ENCODE measurements around the gene KATNA1.

DNA sequence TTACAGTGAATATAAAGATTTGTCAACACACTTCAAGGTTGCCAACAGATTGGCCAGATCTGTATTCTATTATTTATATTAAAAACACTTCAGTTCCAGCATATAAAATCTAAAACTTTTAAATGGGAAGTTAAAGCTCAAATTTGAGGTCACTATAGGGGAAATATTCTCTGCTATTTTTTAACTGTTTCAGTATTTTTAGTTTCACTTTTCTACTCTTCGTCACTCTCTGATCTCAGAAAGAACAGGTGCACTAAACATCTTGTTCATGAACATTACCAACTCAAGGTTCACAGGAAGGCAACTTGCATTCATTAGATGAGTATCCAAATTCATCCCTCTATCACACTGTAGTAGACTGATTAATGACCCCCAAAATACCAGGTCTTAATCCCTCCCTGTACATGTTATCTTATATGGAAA, 52.4 kb upstream of the FBXO30 start:
- RRBS = no CpG with 5 or more reads among the region's 1 CpG

DNA sequence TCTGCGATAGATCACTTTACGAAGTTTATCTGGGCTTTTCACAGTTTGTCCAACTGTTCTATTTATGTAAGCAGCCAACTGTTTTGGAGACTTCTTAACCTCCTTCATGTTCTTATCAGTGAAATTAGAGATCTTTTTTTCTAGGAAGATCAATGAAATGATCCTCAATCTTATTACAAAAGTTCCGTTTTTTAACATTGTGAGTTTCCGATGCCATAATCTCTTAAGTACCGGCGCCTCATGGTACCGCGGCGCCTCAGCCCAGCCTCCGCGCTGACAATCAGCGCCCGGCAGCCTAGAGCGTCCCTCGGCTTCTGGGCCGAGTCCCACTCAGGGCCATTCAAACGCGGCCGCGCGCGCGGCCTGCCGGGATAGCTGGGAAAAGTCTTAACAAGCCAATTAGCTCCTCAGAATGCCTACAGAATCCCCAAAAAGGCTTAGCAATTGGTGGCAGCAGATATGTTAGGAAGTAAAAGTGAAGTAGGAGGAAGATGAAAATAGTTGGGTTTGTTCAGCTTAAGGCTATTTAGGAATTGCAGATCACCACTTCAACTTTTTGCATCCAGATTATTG, 204.8 kb downstream of the ADGB start:
- RRBS = no CpG with 5 or more reads among the region's 24 CpGs

DNA sequence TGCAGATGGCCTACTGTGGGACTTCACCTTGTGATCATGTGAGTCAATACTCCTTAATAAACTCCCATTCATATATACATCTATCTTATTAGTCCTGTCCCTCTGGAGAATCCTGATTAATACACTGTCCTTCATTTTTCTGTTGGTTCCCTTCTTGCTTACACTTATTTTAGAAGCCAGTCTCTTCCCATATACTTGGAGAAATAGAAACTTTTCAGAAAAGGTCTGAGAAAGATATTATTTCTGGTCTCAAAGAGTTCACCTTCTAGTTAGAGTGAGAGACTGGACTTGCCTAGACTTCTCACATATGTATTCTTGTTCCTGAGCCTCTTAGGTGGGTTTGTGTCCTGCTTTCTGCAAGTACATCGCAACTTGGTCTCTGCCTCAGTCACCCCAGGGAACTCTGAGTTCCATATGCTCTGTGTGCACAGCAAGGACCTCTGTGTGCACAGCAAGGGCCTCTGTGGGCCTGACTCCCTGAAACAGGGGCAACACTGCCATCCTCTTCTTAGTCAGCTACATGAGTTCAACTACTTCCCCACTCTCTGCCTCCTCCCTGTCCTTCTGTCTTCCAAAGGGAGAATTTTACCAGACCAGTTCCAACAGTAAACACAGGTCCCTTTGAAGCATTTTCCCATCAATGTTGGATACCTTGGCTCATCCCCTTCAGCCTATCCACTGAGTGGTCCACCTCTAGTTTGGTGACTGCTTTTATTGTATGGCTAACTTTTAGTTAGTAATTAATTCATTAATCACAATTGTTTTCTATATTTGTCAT, 256.6 kb downstream of the ADGB start:
- RRBS = no CpG with 5 or more reads among the region's 1 CpG

DNA sequence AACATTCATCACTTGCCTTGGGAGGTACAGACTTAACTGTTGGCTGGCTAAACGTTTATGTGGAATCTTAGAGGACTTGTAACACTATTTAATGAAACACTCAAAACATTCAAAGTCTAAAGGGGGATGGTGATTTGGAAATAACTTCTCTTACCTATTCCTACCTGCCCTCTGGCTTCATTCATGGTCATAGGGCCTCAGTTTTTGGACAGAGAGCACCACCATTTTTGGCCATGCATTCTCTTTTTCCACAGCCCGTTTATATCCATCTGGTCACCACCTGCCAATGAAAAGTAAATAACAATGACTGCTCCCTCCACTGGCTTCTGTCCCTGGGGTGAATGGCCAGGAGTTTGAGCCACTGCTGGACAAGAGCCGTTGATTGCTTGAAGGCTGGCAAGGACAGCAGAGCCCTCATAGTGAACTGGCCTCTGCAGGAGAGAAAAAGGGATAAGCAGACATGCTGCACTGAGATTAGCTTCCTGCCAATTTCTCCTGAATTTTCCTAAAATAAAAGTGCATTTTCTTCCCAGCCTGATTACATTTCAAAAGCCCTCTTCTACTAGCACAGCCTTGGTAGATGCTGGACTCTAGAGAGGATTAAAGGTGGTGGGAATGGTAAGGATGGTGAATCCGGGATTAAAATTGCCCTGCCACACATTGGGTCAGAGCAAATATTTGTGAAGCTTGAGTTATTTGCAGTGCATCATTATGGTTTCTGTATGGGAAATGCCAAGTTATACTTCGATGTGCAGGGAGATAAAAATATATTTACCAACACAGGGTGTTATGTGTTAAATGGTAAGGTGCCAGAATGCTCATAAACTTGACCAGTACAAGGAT, 261.9 kb downstream of the ADGB start:
- RRBS = no CpG with 5 or more reads among the region's 5 CpGs

- RRBS = no CpG with 5 or more reads among the region's 5 CpGs
Measured at GRCh38 chr6:147077197-147077696, 127.0 kb upstream of the STXBP5 start.

- RRBS = no CpG with 5 or more reads among the region's 4 CpGs
Measured at GRCh38 chr6:147207507-147207949, 3.3 kb downstream of the STXBP5 start.

DNA sequence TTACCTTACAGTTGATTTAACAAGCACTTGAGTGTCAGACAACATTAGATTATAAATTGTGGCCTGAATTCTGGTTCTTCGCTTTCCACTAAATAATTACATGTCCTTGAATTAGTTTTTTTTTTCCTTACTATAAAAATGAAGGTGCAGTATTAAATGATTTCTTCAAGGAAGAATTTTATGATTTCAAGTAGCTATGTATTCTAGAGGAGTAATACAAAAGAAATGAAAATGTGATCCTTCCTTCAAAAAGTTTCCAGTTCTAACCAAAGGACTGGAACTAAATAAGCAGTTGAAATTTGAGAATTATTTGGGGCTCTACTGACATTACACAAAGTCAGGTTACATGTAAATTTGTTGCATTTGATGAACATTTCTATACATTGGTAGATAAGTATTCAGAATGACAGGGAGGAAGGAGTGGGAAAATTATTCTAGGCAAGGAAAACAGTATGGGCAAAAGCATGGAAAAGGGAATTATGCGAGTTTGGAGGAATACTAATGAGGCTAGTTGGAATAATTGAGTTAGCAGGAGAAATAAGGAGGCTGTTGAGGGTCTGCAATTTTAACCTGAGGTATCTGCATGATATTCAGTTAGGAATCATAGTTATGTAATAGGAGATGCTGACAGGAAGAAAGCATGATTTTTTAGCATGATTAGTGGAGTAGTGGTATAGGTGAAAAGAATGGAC, 5.3 kb downstream of the STXBP5 start:
- RRBS = no CpG with 5 or more reads among the region's 2 CpGs

DNA sequence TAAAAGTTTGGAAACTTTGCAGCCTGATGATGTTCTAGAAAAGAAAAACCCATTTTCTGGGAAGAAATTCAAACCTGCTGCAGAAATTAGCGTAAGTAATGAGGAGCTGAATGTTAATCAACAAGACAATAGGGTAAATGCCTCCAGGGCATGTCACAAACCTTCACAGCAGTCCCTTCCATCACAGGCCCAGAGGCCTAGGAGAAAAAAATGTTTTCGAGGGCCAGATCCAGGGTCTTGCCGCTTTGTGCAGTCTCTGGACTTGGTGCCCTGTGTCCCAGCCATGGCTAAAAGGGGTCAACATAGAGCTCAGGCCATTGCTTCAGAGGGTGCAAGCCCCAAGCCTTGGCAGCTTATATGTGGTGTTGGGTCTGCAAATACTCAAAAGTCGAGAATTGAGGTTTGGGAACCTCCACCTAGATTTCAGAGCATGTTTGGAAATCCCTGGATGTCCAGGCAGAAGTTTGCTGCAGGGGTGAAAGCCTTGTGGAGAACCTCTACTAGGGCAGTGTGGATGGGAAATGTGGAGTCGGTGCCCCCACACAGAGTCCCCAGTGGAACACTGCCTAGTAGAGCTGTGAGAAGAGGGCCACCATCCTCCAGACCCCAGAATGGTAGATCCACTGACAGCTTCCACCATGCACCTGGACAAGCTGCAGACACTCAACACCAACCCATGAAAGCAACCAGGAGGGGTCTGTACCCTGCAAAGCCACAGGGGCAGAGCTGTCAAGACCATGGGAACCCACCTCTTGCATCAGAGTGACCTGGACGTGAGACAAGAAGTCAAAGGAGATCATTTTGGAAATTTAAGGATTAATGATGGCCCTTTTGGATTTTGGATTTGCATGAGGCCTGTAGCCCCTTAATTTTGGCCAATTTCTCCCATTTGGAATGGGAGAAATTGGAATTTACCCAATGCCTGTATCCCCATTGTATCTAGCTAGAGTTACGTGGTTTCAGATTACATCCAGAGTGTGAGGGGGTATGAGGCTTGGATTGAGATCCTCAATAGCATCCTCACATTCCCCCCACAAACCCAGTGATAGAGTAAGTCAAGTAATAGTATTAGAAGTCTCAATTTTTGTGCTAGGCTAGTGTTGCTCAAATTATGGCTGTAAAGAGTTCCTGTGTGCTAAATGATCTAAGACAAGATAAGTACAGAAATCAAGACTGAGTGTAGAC, 100.2 kb downstream of the STXBP5 start:
- RRBS = no CpG with 5 or more reads among the region's 7 CpGs

GRCh38 chr6:147308418-147309218, 104.4 kb downstream of the STXBP5 start:
- RRBS = no CpG with 5 or more reads among the region's 1 CpG

DNA sequence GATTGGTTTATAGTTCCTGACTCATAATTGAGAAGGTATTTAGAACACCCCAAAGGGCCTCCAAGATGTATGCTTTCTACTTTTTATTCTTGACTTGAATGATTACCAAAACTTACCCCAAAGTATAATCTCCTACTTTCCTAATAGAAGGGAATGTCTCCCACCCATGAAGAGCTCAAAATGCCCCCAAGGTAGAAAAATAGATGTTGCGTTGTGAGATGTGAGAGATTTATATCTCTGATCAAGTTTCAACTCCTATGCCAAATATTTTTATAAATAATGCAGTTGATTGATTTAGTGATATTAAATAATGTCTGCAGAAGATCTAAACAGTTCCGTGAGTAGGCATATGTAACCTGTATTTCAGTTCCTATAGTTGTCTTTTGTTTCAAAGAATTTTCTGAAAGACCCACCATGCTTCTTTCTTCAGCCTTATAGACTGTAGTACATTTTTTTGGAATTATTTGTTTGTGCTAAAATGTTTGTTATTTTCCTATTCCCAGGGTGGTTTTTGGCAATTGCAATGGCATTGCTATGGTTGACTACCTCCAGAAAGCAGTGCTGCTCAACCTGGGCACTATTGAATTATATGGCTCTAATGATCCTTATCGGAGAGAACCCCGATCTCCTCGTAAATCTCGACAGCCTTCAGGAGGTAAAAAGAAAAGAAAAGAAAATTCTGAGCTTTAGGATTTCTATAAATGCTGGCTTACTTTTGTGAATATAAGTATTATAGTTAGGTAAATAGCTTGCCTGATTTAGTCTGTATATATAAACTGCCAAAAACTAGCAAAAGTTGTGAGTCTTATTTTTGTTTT, 122.6 kb downstream of the STXBP5 start:
- RRBS = no CpG with 5 or more reads among the region's 6 CpGs

- RRBS = no CpG with 5 or more reads among the region's 5 CpGs
Measured at GRCh38 chr6:147337673-147338479, 133.7 kb downstream of the STXBP5 start.

- RRBS = no CpG with 5 or more reads among the region's 6 CpGs
Measured at GRCh38 chr6:147407939-147408444, 100.5 kb upstream of the SAMD5 start.

- RRBS = no CpG with 5 or more reads among the region's 5 CpGs
Measured at GRCh38 chr6:148388412-148389037, 45.9 kb downstream of the SASH1 start.

DNA sequence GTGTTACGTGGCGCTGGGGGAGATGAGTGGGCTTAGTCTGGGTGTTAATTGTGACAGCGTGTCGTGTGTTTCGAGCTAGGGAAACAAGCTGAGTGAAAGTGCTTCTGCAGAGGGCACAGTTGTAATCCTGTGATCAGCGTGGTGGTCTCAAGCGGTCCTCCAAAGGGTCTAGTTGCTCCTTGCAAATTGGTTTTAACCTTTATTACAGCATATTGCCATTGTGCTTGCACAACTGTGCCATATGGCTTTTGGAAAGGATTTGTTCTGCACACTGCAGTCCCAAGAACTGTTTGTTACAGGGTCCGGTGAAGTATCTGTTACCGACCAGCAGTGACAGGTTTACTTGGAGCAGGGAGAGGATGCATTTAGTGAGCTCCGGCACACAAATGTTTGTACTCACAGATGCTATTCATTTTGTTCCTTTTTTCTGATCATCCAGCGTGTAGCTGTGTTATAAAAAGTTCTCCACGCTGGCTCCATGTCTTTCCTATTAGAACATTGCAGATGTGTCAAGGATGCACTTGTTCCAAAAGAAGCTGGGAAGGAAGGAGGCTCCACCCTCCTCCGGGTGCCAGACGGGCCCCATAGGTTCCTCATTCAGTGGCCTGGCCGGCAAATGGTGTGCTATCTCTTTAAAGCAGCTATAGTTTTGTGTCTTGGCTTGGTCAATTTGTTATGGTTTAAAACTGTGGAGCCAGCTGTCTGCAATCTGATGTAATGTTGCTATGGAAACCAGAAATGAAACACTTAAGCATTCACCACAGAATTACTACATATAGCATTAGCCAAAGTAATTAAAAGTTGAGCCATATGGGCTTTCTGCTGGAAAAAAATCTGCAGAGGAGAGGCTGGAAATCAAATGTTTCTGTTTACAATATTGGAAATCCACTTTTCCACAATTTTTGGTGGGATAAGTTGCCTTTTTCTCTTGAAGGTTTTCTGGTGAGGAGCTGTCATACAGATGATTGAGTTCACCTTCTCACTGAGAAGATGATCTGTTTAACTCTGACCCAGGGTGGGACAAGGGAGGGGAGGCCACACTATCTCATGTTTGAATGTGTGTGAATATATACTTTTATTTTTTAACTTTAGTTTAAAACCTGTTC, 167.1 kb downstream of the SASH1 start:
- RRBS = 96% methylated on average over 3 of the region's 15 CpGs

DNA sequence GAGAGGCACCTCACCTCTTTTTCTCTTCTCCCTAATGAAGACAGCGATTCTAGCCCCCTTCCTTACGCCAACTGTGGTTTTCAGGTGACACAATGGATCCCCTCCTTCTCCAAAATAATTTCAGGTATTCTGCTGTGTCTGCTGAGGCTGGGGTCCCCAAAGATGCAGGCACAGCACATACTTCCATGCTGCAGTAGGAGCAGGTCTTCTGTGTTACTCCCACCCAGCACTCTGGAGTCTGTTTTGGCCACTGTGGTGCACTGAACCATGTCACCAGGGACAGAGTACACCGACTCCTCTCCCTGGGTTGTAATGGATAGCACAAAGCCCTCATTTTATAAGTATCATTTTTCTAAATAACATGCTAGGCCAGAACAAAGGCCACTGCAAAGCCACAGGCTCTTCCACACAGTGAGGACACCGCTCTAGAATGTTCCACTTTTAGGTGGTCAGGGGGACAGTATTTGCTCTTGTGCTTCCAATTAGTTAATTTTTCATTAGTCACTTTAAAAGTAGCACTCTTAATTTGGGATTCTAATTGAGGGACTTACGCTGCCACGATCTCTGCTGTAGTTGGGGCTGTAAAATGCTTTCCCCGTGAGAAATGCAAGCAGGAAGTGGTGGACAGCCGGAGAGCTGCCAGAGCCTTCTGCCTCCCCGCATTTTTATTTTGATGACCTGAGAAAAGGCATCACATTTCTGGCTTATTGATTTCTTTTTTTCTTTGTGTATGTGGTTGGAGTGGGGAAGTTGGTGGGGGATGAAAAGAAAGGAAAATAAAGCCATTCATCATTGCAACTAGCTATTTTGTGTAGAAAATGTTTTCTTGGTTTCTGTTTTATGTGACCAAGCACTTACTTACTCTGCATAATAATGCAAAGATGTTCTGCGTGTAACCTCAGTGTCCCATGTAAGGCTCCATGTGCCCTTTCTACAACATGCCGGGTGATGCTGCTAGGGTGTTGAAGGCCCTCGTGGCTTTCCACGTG, 195.7 kb downstream of the SASH1 start:
- RRBS = no CpG with 5 or more reads among the region's 13 CpGs

- RRBS = 94% methylated on average over 2 of the region's 7 CpGs
Measured at GRCh38 chr6:148780852-148781584, 34.2 kb downstream of the UST start.

- RRBS = no CpG with 5 or more reads among the region's 12 CpGs
Measured at GRCh38 chr6:148969462-148970177, 222.8 kb downstream of the UST start.

DNA sequence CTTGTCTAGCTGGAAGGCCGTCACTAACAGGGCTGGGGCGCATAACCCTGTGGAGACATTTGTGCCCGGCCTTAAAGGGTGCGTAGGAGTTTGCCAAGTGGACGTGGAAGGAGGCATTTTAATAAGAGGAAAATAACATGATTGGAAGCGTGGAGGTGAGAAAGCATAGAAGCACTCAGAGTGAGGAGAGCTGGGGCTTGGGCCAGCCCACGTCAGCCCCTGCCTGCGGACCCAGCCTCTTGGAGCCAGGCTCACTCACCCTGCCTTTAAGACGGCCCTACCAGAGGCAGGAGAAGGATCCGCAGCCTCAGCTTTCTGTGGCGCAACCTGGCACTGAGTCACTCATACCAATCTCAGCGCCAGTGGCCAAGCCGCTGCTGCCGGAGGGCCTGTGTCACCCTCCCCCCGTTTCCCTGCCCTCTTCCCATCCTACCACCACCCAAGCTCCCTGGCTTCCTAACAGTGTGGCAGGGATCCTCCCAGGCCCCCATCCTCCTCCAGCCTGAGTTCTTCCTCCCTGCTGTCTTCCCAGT, 285.1 kb downstream of the UST start:
- RRBS = no CpG with 5 or more reads among the region's 15 CpGs

- RRBS = 1% methylated on average over 38 of the region's 75 CpGs
Measured at GRCh38 chr6:149647942-149649059, at the start of gene KATNA1. Gene KATNA1, minus strand, starts transcription at chr6:149648714.

- RRBS = no CpG with 5 or more reads among the region's 17 CpGs
Measured at GRCh38 chr6:149864563-149865035, 440 bp upstream of the LRP11 start.

All from Ishikawa (cell line).